Vagina (tissue), 1 donor: ENCODE measurements around a stretch of chr7.

GRCh38 chr7:151251038-151251621 is 2.6 kb upstream of the SMARCD3 start:
- PRO-cap = no peak
- RAMPAGE, long total RNA = no peak

- PRO-cap = no peak
- RAMPAGE, long total RNA = no peak
These were observed 3.9 kb upstream of the SMARCD3 start for GRCh38 chr7:151252264-151252913.

GRCh38 chr7:151275986-151276549 is 27.6 kb upstream of the SMARCD3 start:
- PRO-cap = no peak
- RAMPAGE, long total RNA = no peak

- PRO-cap = no peak
- RAMPAGE, long total RNA = no peak
These were observed 27.8 kb downstream of the WDR86 start for GRCh38 chr7:151382078-151382494.

GRCh38 chr7:151405450-151406067 is 4.3 kb downstream of the WDR86 start:
- PRO-cap = no peak
- RAMPAGE, long total RNA = no peak

DNA sequence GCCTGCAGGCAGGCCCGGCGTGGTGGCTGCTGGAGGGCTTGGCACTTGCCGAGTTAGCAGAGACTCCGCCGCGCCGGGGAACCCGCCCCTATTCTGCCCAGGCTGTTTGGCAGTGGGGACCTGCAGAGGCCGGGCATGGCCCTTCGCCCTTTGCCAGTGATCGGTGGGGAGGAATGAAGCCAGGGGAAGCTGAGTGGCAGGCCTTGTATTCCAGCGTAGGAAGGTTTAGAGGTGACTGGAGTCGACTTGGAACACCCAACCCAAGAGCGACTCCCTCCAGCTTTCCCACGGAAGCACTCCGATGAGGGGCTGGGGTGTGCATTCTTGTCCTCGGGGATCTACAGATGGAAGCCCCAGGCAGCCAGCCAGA is 1.0 kb upstream of the RHEB start:
- PRO-cap = no peak
- RAMPAGE, long total RNA = no peak

DNA sequence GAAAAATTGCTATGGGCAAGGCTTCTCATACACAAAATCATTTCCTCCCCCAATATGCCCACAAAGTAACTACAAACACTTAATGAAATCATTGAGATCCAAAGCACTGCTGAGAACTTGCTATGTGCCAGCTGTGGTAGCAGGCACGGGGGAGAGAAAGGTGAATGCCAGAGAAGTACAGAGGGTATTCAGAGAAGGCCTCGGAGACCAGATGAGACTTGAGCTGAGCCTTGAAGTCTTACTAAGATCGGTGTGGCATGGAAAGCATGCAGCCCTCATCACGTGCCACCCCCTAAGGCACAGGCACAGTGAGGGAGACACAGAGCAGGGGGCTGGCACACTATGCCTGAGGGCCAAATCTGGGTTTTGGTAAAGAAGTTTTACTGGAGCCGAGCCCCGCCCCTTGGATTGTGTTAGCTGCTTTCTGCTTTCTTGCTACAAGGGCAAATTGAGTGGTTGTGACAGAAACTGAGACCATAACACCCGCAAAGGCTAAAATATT is 109.1 kb upstream of the RHEB start:
- PRO-cap = no peak
- RAMPAGE, long total RNA = no peak

GRCh38 chr7:151629217-151629594 is 109.5 kb upstream of the RHEB start:
- PRO-cap = no peak
- RAMPAGE, long total RNA = no peak

GRCh38 chr7:151652125-151652707 is 132.5 kb upstream of the RHEB start:
- PRO-cap = no peak
- RAMPAGE, long total RNA = no peak

DNA sequence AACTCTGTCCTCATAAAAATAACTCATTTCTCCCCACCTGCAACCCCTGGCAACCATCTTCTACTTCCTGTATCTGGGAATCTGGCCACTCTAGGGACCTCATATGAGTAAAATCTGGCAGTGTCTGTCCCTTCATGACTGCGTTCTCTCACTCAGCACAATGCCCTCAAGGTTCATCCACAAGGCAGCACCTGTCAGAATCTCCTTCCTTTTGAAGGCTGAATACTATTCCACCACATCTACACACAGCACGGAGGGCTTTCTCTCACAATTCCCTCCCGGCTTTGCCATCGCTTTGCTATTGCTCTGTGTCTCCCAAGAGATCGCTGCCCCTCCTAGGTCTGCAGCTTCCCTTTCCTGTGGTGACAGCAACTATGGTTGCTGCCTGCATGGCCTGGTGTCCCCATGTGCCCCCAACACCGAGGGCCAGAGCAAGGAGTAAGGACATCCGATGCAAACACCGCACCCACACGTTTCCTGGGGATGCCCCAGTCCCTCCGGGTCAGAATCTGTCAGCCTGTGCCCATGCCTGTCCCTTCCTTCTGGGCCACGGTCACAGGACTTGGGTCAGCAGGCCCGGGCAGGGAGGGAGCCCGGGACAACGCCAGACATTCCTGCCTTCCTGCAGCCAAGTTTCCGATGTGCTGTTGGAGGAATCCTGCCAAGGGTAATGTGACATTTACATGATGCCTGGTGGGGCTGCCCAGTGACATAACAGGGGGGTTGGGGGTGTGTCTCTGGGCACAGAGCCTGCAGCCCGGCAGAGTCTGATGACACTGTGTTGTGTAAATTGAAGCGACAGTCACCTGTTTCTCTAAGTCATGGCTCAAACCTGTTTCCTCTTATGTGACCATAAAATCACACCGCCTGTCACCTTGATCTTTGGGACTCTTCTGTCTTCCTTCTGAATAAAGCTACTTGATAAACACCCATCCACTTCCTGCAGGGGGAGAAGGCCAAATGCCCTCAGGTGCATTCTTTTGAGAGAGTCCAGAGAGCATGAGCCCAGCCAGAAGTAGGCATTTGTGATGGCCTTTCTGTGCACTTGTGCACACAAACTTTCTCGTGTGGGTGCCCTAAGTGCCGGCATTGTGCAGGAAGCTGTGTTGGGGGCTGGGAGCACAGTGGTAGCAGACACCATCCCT is 175.1 kb upstream of the RHEB start:
- PRO-cap = no peak
- RAMPAGE, long total RNA = no peak

- PRO-cap = unidirectional peak, minus-strand start at chr7:151736263; bidirectional peak, plus-strand start at chr7:151736621, minus-strand start at chr7:151736481
- RAMPAGE, long total RNA = no peak
These were observed 140.7 kb downstream of the PRKAG2 start for GRCh38 chr7:151735896-151736950.

DNA sequence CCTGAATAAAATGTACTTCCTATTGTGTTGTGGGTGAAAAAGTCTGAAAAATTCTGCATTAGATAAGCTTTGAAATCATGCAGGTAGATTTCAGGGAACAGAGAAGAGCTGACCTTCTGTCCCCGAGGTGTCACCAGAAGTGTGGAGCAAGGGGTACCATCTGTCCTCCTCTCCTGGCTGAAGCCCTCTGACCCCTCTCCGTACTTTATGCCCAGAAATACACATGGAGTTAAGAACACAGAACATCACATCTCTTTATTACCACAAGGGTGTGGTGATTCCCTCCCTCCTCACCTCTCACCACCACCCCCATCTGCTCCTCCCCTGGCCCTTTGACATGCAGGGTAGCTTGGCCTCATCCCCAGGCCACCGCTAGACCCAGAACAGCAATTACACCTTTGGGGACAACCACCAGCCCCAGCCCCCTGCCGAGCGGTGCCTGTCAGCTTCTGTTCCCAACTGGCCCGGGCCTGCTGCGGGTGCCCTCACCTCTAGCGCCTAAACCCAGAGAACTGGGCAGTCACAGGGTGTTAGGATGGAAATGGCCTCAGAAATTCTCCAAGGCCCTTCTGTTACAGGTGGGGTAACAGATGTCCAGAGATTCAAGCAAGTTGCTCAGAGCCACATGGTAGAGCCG is 78.2 kb downstream of the PRKAG2 start:
- PRO-cap = no peak
- RAMPAGE, long total RNA = no peak

DNA sequence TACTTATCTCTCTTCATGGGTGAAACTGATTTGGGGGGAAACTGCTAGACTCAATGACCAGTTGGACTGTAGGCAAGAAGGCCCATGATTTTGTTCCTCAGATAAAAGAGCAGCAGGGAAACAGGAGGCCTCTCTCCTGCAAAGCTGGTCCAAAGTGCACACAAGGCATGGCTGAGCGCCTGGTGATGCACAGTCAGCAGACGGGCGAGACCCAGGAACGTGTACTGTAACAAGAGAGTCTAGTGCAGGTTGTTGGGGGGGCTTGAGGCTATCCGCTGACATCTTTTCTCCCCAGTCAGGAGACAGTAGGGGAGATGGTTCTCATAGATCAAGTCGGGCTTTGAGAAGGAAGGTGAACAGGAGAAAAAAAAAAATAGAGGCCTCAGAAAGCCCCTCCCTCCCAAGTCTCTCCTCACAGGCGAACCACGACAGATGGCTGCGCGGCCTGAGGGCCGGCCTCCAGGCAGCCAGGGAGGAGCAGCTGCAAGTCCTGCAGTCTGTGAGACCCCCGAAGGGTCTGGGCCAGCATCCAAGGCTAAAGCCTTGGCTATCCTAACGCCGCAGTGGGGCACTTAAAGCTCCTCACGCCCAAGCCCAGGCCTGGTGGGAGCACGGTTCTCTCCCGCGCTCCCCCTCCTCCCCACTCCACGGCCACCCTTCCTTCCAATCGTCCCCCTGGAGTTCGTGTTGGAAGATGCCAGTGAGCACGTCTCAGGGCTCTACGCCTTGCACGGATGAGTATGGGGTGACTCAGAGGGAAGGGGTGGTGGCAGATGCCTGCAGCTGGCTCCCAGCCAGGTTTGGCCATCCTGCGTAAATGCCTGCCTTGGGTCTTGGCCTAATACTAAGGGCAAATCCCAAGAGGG is 68.3 kb downstream of the PRKAG2 start:
- PRO-cap = no peak
- RAMPAGE, long total RNA = no peak

GRCh38 chr7:151844144-151844902 is 32.6 kb downstream of the PRKAG2 start:
- PRO-cap = no peak
- RAMPAGE, long total RNA = no peak

DNA sequence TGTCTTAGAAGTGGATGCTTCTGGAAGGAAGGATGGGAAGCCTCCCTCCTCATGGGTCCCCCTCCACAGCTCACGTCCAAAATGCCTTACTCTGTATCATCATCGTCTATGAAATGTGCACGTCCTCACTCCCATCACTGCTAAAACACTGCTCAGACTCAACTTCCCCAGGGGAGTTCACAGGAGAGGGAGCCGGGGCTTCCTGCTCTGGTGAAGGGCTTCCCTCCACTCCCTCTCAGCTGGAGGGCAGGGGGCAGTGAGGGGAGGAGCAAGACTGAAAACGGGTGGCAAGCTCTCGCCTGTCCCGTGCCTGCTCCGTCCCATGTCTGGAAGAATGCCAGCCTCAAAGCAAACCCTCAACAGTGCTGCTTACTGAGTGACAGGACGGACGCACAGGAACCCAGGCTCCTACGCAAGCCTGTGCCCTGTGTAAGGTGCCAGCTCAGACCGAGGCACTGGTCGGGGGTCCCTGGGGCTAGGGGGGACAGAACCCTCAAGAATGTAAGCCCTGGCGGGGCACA is 25.1 kb downstream of the PRKAG2 start:
- PRO-cap = bidirectional peak, plus-strand start at position 375 of the sequence, minus-strand start at position 230 of the sequence
- RAMPAGE, long total RNA = start-site peak on the minus strand centred at position 265 of the sequence, 105 bp wide, 5 reads

- PRO-cap = no peak
- RAMPAGE, long total RNA = no peak
These were observed 12.8 kb downstream of the PRKAG2 start for GRCh38 chr7:151864029-151864526.

- PRO-cap = no peak
- RAMPAGE, long total RNA = no peak
These were observed 9.7 kb downstream of the PRKAG2 start for GRCh38 chr7:151867152-151867640.

GRCh38 chr7:151878003-151878359 is 1.1 kb upstream of the PRKAG2 start:
- PRO-cap = no peak
- RAMPAGE, long total RNA = no peak

- PRO-cap = no peak
- RAMPAGE, long total RNA = no peak
These were observed 16.1 kb upstream of the GALNTL5 start for GRCh38 chr7:151940219-151940418.

- PRO-cap = no peak
- RAMPAGE, long total RNA = start-site peak on the minus strand at chr7:152177419-152177455, 29 reads
These were observed 151.8 kb downstream of the GALNT11 start for GRCh38 chr7:152176897-152178077.